GM06990 (cell line): ENCODE measurements around the genes HUS1 and ABCA13.

- RRBS = no CpG with 5 or more reads among the region's 9 CpGs
Measured at GRCh38 chr7:47587297-47587906, 5.5 kb upstream of the TNS3 start.

- RRBS = no CpG with 5 or more reads among the region's 7 CpGs
Measured at GRCh38 chr7:47600633-47601184, 18.8 kb upstream of the TNS3 start.

DNA sequence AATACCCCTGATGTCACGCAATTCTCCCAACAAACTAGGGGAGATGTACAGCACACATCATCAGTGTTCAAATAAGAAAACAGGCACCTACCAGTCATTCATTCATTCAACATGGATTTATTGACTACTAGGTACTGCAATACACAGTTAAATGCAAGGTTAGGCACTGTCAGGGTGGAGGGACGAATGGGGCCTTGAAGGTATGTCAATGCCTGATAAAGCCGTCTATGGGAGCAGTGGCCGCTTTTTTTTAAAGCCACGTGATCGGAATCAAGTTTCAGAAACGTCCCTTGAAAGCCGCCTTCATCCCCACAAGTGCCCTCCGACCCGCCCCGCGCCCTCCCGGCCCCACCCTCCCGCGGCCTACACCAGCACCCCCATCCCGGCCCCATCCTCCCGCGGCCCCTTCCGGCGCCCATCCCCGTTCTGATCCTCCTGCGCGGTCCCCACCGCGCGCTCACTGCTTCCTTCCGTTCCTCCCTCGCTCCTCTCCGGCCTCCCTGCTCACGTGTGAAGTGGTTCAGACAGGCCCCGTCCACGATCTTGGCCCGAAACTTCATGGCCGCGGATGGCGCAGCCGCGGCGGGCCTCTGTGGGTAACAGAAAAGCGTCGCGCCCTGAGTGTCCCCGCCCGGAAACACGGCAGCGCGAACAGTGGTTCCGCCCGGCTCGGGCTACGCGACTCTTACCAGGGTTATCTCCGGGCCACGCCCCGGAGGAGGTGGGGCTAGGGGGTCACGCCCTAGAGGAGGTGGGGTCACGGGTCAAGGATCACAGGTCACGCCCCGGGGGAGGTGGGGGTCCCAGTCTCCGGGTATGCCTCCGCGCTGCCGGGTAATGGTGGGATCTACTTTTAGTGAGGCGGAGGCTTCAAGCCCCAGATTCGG, at the start of gene HUS1:
Gene HUS1 (minus strand): TSS at position 656 of the 887 bp plus-strand sequence.
- RRBS = 3% methylated on average over 21 of the region's 65 CpGs

DNA sequence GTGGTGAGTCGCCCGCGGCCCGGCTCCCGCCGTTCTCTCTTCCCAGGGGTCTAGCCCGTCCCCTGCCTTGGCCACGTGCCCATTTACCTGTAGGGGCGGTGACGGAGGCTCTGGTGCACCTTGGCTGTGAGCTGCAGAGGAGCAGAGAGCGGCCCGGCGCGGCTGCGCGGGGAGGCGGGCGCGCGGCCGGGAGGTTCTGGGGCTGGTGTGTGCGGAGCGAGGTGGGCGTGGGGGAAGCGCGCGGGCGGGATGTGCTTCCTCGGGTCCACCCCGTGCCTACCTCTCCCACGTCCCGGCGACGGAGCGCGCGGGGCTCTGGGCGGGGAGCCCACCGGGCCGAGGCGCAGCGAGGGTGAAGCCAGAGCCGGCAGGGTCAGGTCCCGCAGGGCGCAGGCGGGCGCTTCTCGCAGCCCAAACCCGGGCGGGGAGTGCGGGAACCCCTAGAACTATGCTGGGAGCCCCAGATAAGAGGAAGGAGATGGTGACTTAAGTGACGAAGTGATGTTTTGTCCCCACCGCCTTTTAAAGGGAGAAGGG, 419 bp downstream of the UPP1 start:
- RRBS = 10% methylated on average over 25 of the region's 53 CpGs

- RRBS = no CpG with 5 or more reads among the region's 11 CpGs
Measured at GRCh38 chr7:48104899-48106004, 16.2 kb downstream of the UPP1 start.

DNA sequence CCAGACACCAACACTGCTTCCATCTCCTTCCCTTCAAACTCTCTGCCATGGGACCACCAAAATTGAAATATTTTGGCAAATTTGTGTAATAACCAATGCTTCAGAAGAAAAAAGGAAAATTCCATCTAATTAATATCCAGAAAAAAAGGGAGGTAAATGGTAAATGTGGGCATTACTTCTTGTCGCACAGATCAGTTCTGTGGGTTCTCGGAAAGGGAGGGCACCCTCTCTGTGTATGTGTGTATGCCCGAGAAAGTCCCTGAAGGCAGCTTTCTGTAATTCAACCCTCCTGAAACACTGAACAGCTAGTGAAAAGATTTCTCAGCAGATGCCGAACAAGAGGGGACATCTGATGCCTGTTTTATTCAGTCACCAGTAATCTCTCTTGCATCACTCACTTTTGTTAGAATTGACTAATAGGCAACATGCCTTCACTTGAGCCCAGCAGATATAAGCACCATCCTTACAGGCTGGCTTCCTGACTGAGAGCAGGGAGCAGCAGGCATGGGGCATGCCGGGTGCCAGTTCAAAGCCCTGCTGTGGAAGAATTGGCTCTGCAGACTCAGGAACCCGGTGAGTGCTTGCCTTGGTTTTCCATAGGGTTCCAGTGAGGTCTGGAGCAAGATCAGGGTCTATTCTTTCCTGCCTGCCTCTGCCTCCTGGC, at the start of gene ABCA13:
Gene ABCA13 (plus strand): TSS at position 479 of the 664 bp plus-strand sequence.
- RRBS = 49% methylated on average over 2 of the region's 6 CpGs

GRCh38 chr7:49665742-49666322, 107.6 kb upstream of the VWC2 start:
- RRBS = no CpG with 5 or more reads among the region's 13 CpGs

- RRBS = no CpG with 5 or more reads among the region's 1 CpG
Measured at GRCh38 chr7:50310980-50311417, 6.5 kb downstream of the IKZF1 start.

- RRBS = no CpG with 5 or more reads among the region's 4 CpGs
Measured at GRCh38 chr7:50352261-50352800, 47.8 kb downstream of the IKZF1 start.

GRCh38 chr7:50467762-50468550, 17.8 kb upstream of the FIGNL1 start:
- RRBS = no CpG with 5 or more reads among the region's 31 CpGs

DNA sequence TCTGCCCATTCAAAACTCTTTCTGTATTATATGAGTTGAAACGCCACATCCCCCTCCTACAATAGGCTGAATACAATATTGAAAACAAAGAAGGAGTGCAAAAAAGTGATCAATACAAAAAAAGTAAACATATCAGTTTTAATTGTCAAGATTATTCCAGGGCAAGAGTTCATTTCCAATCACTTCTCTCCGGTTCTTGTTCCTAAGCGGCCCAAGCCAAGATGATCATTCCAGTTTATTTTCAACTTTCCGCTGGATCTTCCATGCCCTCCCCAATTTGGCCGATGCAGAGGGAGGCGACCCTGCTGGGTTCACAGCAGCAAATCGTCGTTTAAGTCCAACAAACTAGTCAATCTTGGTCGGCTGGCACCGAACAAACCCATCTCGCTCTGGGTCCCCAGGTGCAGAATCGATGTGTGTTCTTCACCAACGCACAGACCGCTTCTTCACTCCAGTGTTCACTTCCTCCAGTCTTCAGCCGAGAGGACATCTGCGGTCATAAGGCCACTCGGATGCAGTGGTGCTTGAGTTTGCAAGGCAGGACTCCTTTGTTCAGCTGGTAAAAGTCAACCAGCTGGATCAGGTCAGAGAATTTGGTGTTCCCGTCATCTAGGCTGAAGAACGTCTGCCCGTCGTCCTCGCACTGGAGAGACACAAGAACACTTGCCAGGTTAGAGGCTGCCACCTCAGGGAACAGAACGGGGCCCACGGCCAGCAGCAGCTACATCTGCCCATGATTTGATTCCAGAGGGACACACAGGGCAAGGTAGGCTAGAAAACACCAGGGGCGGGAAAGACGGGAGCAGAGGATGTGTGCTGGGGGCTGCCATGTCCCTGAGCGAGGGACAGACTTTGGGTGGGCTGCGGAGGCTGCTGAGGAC, 27.5 kb upstream of the DDC start:
- RRBS = no CpG with 5 or more reads among the region's 28 CpGs

GRCh38 chr7:50674259-50674885, 108.3 kb downstream of the GRB10 start:
- RRBS = no CpG with 5 or more reads among the region's 12 CpGs

DNA sequence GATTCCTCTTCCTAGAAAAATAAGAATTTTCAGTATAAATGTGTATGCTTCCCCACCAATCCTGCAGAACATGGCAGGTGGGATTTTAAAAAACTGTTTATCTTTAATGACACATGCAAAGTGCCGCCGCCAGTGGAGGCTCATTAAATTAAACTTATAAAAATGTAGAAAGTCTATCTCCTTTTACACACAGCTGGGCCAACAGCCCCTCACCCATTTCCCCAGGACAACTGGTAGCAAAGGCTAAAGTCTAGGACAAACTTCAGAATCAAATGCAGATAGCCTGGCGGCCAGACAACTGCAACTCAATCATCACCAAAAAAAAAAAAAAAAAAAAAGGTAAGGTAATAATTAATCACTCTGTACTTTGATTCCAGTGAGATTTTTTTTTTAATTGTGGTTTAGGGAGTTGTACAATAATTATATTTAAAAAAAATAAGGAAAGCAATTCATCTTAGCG, 98.7 kb downstream of the GRB10 start:
- RRBS = no CpG with 5 or more reads among the region's 4 CpGs

DNA sequence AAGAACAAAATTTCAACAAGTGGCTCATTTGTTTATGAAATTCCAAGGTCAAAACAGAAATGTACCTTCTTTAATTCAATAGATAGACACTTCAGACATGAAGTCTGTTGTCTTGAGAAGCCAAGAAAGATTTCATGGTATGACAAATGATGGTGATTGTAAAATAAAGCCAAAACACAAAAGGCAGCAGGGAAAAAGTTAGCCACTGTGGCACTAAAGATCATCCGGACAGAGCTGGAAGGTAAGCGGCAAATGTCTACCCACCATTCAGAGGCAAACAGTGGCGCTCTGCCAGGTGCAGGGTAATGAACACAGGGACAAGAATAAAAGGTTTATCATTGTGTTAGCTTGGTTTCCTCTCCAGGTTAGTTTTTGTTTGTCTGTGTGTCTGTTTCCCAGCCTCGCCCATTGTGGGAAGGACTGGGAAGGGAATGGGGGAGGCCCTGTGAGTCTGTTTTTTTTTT, 74.4 kb downstream of the GRB10 start:
- RRBS = no CpG with 5 or more reads among the region's 4 CpGs

GRCh38 chr7:50759268-50759501, 23.5 kb downstream of the GRB10 start:
- RRBS = no CpG with 5 or more reads among the region's 5 CpGs

DNA sequence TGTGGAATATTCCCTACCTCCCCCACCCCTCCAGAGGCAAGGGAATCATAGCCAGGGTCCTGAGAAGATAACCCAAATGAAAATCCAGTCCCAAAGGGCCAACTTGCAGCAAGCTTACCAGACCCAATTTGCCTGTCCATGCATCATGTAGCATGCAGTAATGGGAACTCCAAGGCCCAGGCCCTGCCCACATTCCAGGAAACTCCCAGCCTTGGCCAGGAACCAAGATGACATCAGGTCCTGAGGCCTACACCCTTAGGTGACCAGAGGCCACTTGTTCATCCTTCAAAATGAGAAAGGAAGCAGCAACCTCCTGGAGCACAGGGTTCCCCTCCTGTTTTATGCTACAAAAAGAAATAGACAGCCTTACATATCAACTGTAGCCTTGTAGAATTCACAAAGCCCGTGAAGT, 30.1 kb upstream of the GRB10 start:
- RRBS = no CpG with 5 or more reads among the region's 1 CpG

GRCh38 chr7:51229090-51229636, 87.4 kb downstream of the COBL start:
- RRBS = no CpG with 5 or more reads among the region's 21 CpGs

GRCh38 chr7:51246102-51246483, 70.5 kb downstream of the COBL start:
- RRBS = no CpG with 5 or more reads among the region's 1 CpG

GRCh38 chr7:51973111-51973637, 656.6 kb upstream of the COBL start:
- RRBS = no CpG with 5 or more reads among the region's 12 CpGs